Airway epithelial cell (primary cell): Measurements from ENCODE around the gene BMAL2.

GRCh38 chr12:24933079-24933608, 15.8 kb downstream of the BCAT1 start:
- RAMPAGE, long total RNA: no peak

DNA sequence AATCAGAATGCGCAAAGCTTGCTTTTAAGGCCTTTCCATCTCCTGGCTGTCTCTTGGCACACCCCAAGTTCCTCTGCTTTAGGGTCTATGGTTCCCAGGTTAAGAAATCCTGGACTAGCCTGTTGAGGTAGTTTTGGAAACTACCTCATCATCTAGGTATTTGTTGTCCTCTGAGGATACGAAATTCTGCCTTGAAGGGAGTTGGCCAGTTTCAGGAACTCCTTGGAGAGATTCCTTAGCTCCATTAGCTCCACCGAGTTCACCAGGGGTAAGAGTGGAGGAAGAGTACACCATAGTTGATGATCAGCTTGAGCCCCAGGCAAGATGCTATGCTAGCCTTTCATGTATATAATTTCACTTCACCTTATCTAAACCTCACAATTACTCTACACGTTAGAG, 96.9 kb upstream of the KRAS start:
- RAMPAGE, long total RNA: no peak

GRCh38 chr12:25521860-25522237, 31.2 kb downstream of the LMNTD1 start:
- RAMPAGE, long total RNA: no peak

- RAMPAGE, long total RNA: no peak
These were observed 52.6 kb downstream of the RASSF8 start for GRCh38 chr12:26011038-26011459.

DNA sequence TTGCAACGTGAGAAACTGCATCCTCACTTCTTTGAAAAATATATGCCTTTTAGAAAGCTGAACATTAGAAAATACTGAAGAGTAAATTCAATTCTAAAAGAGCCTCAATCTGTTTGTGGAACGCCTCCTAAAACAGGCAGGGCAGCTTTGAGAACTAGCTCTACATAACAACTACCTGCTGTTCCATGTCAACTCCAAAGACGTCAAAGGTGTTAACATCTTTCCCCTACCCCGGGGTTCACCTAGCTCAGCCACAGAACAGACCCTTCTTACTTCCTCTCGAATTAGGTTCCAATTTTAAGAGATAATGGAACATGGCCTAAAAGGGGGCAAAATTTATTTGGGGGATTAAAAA, 3.4 kb downstream of the BHLHE41 start:
- RAMPAGE, long total RNA: no peak

DNA sequence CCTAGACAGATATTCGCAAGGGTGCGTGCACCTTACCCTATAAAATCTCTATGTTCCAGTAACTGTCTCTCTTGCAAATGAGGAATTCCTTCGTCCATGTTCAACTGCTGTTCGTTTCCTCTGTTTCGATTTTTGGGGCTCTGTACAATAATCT, 278 bp downstream of the BHLHE41 start:
- RAMPAGE, long total RNA: no peak

GRCh38 chr12:26177341-26177793, 18.0 kb upstream of the SSPN start:
- RAMPAGE, long total RNA: no peak

DNA sequence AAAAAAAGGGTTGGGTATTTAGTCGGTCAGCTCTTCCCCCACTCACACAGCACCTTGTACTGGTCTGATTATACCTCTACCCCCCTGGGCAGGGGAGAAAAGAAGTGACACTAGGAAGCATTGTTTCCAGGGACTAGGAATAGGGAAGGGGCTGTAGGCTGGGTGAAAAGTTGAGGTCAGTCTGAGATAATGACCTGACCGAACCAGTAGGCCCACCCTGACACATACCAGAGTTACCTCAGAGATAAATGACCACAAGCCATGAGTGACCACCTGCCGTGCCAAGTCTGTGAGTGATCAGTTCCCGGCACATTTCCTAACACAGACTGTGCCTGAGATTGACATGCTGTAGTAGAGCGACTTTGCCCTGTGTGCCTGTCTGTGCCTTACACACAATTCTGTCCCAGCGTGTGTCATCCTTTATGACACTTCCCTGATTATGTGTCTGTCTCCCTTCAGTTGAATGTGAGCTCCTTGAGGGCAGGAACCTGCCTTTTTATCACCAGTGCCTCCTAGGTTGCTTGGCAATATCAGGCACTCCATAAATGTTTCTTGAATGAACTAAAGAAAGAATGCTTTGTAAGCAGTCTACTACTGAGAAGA, 9.8 kb upstream of the SSPN start:
- RAMPAGE, long total RNA: no peak

- RAMPAGE, long total RNA: no peak
These were observed 73.4 kb downstream of the SSPN start for GRCh38 chr12:26268761-26269260.

DNA sequence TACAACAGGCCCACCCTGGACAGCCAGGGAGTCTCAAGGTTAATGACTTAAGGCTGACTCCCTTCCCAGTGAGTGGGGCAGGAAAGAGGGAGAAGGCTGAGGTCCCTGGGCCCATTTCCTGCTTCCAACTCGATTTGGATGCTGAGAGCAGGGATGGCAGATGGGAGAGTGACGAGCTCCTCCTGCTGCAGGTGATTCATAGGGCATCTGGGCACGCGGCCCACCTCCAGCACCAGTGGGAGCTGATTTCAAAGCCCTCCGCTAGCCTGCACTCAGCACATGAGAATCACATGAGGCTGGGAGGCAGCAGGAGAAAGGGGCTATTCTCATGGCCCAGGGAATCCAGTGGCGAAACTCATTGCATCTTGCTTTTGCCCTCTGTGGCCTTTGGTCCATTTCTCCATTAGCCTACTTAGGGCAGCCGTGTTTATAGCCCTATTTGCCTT, 90.8 kb downstream of the SSPN start:
- RAMPAGE, long total RNA: no peak

- RAMPAGE, long total RNA: no peak
These were observed 94.6 kb downstream of the SSPN start for GRCh38 chr12:26289977-26290362.

- RAMPAGE, long total RNA: no peak
These were observed 303.9 kb downstream of the ITPR2 start for GRCh38 chr12:26528787-26529706.

GRCh38 chr12:26721947-26722736, 110.9 kb downstream of the ITPR2 start:
- RAMPAGE, long total RNA: no peak

DNA sequence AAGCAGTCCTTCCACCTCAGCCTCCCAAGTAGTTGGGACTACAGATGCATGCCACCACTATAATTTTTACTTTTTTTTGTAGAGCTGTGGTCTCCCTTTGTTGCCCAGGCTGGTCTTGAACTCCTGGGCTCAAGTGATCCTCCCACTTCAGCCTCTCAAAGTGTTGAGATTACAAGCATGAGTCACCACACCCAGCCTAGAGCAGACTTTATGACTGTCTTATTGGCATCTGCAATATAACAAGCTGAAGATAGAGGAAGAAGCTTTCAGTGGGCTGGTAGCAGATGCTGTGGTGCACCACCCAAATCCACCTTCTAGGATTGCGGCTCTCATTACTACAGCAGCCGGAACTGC, 7.7 kb upstream of the STK38L start:
- RAMPAGE, long total RNA: no peak

GRCh38 chr12:27332399-27332619, 327 bp upstream of the BMAL2 start:
- RAMPAGE, long total RNA: no peak

DNA sequence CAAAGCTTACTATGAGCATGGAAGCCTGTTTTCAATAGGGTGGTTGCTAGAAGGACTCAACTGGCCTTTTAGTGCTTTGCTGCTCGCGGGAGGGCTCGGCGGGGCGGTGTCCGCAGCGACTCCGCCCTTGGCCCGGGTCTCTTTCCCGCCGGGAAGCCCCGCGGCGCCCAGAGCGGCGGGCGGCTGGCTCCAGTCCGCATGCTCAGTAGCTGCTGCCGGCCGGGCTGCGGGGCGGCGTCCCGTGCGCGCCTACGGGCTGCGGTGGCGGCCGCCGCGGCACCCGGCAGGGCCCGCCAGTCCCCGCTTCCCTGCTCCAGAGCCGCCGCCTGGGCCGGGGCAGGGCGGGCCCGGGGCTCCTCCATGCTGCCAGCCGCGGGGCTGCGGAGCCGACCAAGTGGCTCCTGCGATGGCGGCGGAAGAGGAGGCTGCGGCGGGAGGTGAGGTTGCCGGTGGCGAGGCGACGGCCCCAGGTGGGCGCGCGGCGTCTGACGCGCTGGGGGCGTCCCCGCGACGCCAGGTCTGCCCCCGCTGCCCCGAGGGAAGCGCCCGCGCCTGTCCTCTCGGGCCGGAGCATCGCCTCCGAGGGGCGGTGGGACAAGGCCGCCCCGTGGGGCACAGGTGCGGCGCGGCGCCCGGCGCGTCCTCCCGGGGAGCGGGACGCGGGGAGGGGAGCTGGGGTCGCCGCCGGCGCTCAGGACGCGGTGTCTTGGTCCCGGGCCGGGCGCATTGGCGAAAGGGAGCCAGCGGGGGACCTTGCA, at the start of gene BMAL2:
Gene BMAL2, plus strand, starts transcription at position 170 of the 758 bp plus-strand sequence.
- RAMPAGE, long total RNA: no peak

DNA sequence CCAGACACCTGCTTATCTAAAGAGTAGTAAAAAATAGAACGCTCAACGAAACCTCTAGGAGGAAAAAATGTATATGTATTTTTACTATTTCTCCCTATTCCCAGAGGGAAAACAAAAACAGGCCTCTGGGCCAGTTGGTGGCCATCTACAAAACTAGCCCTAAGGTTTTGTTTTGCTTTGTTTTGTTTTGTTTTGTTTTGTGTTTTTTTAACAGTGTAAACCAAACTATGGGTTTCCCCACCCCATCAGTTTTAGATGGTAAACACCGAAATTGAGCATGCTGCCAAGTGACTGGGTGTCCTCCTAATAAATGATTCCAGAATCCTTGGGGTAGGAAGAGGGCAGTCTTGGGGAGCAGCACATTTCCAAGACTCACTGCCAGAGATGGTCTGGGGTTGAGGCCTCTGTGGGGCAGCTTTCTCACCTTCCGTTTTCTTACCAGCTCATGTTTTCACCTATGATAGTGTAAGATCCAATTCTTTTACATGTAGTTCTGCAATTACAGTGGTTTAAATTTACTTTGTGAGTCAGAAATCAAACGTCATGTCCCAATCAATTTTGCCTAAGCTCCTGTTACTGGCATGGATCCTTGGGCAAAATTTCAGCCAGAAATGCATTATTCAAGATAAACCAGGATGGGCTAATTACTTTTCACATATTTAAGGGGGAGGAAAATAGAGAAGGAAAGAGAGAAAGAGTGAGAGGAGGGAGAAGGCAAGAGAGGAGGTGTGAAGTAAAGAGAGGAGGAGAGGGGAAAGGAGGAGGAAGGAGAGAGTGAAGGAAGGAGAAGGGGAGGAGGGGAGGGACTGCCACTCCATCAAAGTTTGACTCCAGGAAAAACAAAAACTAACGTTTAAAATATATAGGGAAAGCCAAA, 2.6 kb downstream of the BMAL2 start:
- RAMPAGE, long total RNA: no peak

- RAMPAGE, long total RNA: no peak
These were observed 1.4 kb downstream of the PPFIBP1 start for GRCh38 chr12:27525293-27525948.

GRCh38 chr12:27549109-27549601, 25.1 kb downstream of the PPFIBP1 start:
- RAMPAGE, long total RNA: no peak

GRCh38 chr12:27779688-27780074, 352 bp upstream of the KLHL42 start:
- RAMPAGE, long total RNA: no peak